Islet of Langerhans (tissue), 1 donor: ENCODE data around the genes ZNF512B and PRPF6.

GRCh38 chr20:63964225-63964819 lies 5.4 kb downstream of the ZNF512B start:
- RRBS, result 100% methylated on average over 2 of the region's 20 CpGs

DNA sequence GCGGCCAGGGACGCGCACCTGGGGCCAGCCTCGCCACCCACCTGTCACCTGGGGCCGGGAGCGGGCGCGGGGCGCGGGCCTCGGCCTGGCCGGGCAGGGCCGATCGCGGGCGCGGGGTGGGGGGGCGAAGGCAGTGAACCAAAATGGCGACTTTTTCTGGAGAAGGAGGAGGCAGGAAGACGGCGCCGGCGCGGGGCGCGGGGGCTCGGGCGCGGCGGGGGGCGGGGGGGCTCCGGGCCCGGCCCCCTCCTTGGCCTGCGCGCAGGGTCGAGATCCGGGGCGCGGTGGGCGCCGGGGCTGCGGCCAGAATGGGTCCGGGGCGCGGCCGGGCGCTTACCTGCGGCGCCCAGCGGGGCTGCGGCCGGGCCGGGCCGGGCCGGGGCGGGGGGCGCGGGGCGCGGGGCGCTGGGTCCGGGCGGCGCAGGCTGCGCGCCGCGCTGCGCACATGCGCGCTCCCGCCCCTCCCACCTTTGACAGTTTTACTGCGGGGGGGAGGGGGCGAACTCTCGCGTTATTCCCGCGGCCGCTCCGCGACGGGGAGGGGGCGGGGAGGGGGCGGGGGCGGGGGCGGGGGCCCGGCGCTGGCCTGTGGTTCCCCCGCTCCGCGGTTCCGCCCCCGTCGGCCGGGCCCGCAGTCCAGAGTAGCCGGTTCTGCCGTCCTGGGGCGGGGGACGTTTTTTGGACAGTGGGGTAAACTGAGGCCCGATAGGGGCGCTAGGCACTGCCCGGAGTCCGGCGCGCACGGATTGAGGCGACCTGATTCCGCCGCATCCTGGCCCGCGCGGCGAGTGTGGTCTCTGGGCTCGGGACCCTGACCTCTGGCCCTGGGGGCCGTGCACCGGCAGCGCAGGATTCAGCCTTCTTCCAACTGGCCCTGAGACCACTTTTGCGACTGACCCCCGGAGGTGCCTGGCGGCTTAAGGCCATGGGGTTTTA lies at the start of gene ZNF512B:
Gene ZNF512B (minus strand): TSS at position 454 of the 936 bp plus-strand sequence.
- RRBS, result 4% methylated on average over 73 of the region's 121 CpGs

GRCh38 chr20:63980772-63981936 lies at the start of gene PRPF6:
TSS of gene PRPF6 (plus strand) at chr20:63981132.
- RRBS, result 5% methylated on average over 18 of the region's 79 CpGs

- RRBS, result 69% methylated on average over 3 of the region's 19 CpGs
These were observed 4.6 kb downstream of the SOX18 start for GRCh38 chr20:64044417-64045704.

- RRBS, result 75% methylated on average over 2 of the region's 8 CpGs
These were observed 3.0 kb downstream of the TCEA2 start for GRCh38 chr20:64065873-64066446.

- RRBS, result no CpG with 5 or more reads among the region's 16 CpGs
These were observed 6.8 kb downstream of the RGS19 start for GRCh38 chr20:64072357-64073092.

GRCh38 chr20:64082412-64082868 lies 1.8 kb downstream of the LKAAEAR1 start:
- RRBS, result no CpG with 5 or more reads among the region's 13 CpGs

- RRBS, result no CpG with 5 or more reads among the region's 16 CpGs
These were observed 43.6 kb upstream of the PCMTD2 start for GRCh38 chr20:64211941-64212407.

- RRBS, result no CpG with 5 or more reads among the region's 14 CpGs
These were observed 857 bp downstream of the PCMTD2 start for GRCh38 chr20:64256282-64256927.

DNA sequence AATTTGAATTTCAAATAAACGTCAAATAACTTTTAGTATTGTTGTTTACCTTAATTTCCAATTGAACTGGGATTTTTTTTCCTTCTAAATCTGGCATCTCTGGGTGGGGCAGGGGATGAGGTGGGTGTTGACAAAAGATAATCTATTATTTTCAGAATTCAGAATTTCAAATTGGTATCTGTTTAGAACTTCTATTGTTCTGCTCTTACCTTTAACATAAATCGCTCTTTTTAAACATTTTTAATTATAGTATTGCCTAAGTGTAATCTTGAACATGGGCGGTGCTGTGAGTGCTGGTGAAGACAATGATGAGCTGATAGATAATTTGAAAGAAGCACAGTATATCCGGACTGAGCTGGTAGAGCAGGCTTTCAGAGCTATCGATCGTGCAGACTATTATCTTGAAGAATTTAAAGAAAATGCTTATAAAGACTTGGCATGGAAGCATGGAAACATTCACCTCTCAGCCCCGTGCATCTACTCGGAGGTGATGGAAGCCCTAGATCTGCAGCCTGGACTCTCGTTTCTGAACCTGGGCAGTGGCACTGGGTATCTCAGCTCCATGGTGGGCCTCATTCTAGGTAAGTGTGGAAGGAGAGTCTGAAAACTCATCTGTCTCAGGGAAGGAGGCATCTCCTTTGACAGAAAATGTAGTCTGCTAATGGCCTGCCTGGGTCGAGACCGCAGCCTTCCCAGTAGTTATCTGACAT lies 4.3 kb downstream of the PCMTD2 start:
- RRBS, result no CpG with 5 or more reads among the region's 11 CpGs

- RRBS, result no CpG with 5 or more reads among the region's 61 CpGs
These were observed 72.5 kb downstream of the PCMTD2 start for GRCh38 chr20:64327757-64328643.